Epithelial cell of prostate (primary cell): ENCODE measurements around a stretch of chr2.

- RRBS, result no CpG with 5 or more reads among the region's 8 CpGs
These were observed 9.4 kb downstream of the CRIM1 start for GRCh38 chr2:36364807-36365457.

DNA sequence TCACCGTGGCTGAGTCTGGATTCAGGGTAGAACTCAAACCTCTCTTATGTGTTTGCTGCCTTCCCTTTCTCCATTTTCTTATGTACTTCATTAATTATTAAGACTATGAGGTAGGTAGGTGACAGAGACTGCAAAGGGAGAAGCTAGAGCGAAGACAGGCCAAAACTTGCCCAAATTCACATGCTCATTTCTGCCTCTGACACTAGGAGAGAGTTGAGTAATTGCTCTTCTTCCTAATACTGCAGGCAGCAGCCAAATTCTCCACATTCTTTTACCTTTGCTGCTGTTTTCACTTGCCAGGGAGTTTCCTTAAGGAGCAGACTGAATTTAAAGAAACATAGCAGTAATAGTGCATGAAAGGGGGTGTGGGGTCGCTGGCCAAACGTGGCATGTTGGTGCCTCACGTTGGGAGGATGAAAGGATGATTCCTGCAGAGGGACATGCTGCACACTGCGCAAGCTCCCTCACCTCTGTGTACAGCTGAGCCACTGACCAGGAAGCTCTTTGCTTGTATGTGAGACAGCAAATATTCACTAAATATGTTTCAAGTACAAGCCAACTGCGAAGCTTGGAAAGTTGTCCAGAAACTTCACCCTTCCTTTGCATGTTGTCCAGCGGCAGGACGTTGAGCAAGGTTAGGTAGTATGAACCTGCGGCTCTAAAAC, 12.4 kb downstream of the CRIM1 start:
- RRBS, result no CpG with 5 or more reads among the region's 10 CpGs

GRCh38 chr2:36433438-36434127, 78.0 kb downstream of the CRIM1 start:
- RRBS, result no CpG with 5 or more reads among the region's 7 CpGs

- RRBS, result no CpG with 5 or more reads among the region's 1 CpG
These were observed 63.6 kb downstream of the FEZ2 start for GRCh38 chr2:36534091-36535060.

DNA sequence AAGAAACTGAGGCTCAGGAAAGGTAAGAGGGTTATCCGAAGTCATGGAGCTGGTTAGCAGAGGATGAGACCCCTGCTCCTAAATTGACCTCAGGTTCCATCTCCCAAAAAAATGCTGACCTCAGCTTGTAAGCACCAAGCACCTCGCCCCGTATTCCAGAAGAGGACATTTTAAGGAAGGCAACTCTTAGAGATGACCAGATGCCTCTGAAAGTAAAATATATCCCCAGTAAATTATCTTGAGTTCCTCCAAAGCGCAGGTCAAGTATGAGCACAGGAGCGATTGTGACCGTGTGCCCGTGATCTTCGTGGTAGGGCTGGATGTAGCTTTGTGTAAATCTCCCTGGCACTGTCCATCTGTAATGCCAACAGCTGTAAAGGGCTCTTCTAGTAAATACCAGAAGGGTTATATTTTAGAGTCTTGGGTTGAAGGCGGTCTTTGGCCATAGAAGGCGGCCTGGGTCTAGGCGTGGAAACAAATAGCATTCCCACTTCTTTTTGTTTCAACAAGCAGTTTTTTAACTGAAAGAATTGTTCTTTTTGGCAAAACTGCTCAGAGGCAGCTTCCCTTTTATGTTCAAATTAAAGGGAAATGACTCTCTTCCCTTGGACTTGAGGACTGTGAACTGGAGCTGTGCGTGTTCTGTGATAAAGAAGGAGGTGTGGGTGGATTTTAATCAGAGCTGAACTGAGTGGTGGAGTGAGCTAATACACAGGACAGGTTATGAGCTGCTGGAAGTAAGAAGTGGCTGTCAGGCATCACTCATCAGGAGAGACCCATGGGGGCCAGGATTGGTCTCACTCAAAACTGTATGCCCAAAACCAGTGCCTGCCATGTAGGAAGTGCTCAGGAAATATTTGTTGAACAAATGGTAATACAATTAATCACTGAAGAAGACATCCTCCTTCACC, 56.3 kb downstream of the FEZ2 start:
- RRBS, result no CpG with 5 or more reads among the region's 12 CpGs

DNA sequence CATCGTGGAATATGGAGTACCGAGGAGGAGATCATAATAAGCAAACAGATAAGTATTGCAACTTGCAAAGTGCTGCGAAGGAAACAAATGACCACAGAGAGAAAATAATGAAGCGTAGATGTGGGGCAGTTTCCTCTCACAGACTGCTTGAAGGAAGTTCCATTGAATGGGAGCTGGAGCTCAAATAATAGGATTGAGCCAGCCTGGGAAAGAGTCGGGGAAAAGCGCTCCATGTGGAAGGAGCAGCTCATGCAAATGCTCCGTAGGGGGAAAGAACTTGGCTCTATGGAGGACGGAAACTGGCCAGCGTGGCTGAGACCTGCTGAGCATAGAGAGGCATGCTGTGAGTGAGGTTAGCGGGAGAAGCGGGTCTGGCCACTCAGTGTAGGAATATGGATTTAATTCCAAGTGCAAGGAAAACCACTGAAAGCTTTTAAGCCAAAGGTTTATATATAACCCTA, 28.6 kb upstream of the VIT start:
- RRBS, result no CpG with 5 or more reads among the region's 11 CpGs

DNA sequence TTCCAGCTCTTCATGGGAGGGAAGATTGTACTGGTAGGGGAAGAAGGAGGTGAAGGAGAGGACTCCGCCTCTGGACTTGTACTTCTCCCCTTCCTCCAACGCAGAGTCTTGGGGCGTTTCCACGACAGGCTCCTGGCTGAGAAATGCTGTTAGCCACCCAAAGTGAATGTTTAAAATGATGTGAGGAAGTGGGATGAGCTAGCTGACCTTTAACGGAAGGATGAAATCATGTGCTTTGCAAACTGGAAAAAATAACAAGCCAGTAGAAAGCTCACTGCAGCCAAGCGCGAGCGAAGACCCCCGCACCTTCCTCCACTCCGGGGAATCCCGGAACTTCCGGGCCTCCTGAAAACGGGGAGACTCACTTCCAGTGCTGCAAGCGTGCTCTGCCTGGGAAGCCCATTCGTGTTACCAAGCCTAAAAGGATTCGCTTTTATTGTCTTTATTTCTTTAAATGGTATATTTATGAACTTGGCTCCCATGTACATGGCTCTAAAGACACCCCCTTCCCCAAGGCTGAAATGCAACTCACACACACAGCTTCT, 85.8 kb downstream of the VIT start:
- RRBS, result no CpG with 5 or more reads among the region's 16 CpGs

DNA sequence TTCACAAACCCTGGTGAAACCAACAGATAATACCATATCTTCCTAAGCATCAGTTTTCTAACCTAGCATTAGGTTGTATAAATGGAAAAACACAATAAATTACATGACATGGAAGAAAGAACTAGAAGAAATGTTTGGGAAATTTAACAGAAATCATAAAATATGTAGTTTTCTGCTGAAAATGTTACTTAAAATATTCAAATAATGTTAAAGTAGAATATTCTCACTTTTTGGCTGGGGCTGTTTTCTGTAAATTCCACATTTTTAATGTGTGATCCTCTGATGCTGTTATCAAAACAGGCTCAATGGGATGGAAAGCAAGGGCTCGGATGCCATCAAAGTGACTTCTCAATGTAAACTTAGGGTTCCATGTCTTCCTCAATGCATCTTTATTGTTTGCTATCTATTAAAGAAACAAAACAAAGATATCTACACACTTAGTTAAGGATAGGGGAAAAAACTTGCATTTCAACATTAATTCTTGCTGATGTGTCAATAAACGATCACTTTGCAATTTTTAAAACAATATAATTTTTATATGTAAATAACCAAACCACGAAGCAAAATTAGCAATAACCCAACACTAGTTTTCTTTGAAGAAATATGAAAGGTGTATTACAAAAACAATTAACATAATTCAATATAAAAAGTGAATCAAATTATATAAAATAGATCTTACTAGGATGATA, 96.9 kb downstream of the STRN start:
- RRBS, result no CpG with 5 or more reads among the region's 3 CpGs

DNA sequence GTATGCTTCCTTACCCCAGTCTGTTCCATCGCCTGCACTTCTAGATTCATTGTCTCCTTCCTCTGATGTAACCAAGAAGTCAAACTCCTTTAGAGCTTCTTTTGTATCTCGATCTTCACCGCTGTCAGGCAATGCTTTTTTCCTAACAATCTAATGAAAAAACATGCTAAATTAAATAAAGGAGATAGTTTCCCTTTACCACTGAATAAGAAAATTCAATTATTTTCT, 72.5 kb downstream of the STRN start:
- RRBS, result no CpG with 5 or more reads among the region's 3 CpGs

DNA sequence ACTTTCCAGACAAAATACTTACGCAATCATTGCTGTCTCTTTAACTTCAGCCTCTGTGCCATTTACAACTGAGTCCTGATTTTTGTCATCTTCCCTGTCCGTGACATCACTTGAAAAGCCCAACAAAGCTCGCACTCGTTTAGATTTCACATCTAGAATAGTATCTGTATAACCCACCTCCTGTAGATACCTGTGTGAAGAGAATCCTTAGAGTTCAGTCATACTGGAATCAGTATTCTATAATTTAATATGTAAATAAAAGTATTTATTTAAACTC, 63.8 kb downstream of the STRN start:
- RRBS, result no CpG with 5 or more reads among the region's 4 CpGs

DNA sequence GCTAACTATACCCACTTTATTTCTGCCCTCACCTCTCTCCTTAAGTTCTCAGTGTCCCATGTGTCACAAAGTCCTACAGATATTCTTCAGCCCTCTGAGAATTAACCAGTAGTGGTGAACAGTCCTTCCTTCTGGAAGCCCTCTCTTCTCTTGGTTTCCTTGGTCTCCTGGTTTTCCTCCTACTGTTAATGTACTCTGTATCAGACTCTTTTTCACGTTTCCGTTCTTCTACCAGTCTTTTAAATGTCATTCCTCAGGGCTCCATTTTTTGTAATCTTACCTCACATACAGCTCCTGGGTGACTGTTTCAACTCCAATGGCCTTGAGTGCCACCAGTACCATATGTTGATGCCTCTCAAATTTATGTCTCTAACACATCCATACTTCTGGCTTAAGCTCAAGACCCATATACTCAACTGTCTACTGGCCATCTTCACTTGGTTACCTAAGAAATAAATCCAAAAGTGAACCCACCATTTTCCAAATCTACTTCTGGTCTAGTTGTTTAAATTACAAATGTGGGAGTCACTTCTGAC, 53.9 kb downstream of the STRN start:
- RRBS, result no CpG with 5 or more reads among the region's 2 CpGs

DNA sequence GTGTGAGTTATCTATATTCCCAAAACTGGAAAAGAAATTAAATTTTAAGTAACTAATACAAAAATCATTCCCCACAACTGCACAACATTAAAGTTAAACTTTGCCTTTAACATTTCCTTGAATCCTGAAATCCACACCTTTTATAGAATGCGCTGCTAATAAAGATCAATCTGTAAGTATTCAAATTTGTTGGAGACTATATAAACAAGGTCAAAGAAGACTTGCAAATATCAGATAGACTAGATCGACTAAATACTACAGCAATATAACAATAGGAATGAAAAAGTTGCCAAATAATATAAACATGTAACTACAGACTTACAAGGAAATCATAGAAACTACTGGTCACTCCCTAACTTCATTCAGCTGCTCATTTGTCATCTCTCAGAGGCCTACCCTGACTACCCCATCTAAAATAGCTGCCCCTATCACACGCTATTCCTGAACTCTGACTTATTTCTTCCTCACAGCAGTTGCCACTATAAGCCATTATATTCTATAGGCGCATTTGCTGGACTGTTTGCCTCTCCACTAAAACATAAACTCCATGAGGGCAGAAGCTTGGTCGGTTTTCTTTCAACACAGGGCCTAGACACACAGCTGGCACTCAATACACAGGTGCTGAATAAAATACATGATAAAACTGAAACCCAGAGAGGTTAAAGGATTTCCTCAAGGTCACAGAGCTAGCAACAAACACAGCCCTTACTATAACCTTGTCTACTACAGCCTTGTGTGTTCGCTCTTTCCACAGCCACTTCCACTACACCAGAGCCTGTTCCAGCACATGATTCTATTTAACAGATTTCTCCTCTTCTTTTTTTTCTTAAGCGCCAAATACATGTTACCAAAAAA, 1.8 kb downstream of the STRN start:
- RRBS, result no CpG with 5 or more reads among the region's 7 CpGs

GRCh38 chr2:37104400-37105213, 20.3 kb downstream of the GPATCH11 start:
- RRBS, result no CpG with 5 or more reads among the region's 3 CpGs

DNA sequence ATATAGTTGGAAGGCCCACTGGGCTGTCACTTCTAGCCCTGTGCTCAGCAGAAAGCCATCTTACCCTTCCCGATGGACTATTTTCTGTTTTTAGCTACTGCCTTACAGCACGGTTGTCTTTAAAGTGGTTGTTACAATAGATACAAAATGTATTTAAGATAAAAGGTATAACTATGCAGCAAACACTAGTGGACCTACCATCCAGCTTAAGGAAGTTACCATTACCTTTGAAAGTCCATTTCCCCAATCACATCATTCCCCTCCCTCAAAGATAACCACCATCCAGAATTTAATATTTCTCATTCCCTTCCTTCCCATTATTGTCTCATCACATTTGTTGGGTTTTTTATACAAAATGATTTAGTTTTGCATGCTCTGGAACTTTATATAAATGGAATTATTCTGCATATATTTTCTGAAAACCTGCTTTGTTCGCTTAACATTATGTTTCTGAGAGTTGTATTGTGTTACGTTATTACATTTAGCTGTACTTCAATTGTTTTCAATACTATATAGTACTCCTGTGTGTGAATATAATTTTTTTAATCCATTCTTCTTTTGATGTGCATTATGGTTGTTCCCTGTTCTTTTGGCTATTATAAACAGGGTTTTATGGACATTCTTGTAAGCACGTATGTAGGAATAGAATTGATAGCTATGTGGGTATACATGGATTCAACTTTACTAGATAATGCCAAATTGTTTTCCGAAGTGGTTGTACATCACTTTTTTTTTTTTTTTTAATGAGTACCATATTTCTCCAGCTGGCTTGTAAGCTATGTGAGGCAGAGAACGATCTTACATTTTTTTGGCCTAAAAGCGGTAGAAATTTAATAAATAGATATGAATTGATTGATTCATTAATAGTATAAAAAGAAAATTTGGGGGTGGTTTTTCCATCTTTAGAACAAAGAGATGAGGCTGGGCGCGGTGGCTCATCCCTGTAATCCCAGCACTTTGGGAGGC, 21.8 kb downstream of the GPATCH11 start:
- RRBS, result no CpG with 5 or more reads among the region's 10 CpGs

DNA sequence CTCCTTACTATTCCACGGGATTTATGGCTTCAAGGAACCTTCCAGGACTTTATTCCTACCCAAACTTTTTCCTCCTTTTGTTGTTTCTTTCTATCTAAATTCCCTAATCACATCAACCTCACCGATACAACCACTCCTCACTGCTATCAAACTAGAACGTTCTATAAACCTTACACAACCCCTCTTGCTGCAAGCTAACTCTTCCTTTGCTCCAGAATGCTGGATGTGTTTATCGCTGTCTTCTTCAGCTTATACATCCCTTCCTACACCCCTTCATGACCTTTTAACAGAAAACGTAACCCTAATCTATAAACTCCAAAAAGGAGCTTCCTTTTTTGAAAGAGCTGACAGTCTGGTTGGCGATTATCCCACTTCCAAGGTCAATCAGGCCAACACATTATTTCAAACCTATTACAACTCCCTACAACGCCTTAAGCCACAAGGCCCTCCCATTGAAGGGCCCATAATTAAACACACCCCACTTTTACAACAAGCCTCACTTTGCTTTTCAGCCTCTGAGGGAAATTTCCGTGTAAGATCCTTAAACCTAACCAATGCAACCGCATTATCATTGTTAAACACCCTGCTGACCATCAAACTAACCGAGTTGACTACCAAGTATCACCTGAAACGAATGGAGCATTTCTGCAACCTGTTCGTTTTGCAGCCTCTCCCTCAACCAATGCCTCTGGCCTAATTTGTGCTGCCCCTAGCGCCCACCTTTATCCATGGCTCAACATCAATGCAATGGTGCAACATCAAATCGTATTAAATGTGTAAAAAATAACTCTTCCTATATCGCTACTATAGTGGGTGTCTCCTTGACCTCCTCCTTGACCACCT, 22.7 kb downstream of the EIF2AK2 start:
- RRBS, result no CpG with 5 or more reads among the region's 15 CpGs

DNA sequence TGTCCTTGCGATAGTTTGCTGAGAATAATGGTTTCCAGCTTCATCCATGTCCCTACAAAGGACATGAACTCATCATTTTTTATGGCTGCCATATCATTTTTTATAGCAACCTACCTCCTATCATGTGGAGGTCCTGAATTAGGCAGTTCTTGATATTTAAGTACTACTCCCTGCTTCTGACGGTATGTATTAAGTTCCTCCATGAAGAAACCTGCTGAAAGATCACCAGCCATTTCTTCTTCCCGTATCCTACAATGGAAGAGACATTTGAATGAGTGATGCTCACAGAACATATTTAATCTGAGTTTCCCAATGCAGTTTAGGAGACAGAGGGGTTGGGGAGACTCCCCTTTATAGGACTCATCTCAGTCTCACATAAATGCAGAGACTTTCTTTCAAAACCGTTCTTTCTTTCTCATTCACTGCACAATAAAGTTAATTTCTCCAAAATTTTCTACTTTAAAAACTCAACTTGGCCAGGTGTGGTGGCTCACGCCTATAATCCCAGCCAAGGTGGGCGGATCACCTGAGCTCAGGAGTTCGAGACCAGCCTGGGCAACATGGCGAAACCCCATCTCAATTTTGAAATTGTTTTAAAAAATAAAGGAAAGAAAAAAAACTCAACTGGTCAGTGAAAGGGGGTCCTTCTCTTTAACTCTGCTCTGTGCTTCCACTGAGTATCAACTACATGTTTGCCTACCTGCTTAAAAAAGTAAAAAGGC, 9.0 kb downstream of the EIF2AK2 start:
- RRBS, result no CpG with 5 or more reads among the region's 8 CpGs

DNA sequence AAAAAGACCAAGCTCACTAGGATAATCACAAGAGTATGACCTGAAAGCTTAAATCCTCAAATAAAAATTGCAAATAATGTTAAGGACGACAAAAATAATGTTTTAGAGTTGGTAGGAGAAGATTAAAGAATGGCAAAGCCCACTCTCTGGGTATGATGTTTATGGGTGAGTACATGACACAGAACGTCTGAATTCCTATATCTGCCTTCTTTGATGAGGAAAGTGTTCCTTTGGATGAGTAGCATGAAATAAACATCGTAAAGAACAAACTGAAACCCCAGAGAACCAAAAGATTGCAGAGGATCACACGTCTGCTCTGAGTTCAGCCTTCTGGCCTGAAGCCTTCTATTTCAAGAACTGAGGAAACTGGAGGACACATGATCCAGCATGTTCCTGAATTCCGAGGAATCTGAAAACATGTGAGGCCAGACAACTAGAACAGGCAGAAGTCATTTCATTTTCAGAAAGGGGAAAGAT, 8.6 kb downstream of the SULT6B1 start:
- RRBS, result no CpG with 5 or more reads among the region's 5 CpGs

DNA sequence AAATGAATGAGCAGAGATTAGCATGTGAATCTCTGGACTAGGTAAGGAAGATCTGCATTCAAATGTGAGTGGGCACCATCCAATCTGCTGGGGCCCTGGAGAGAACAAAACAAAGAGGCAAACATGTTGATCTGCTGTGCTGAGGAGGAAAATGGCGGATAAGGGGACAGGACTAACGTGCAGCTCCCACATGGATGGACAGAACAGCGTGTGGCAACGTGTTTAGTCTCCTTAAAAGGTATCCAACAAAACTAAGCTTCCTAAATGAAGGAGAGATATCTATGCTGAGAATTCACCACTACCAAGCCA, 9.7 kb downstream of the CEBPZOS start:
- RRBS, result no CpG with 5 or more reads among the region's 4 CpGs

GRCh38 chr2:37562178-37562692, 109.2 kb downstream of the CDC42EP3 start:
- RRBS, result no CpG with 5 or more reads among the region's 3 CpGs

DNA sequence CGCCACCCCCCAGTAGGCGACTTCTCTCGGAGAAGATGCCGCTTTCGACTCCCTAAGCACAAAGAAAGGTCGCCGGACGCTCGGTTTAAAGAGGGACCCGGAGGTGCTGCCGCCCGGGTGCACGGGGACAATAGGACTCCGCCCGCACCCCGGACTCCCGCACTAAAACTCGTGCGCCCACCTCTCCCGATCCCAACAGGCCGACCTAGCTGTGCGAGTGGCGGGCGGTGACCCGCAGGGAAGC, 360 bp upstream of the CDC42EP3 start:
- RRBS, result 0% methylated on average over 1 of the region's 25 CpGs